Type B pancreatic cell (in vitro differentiated cells): ENCODE data around the genes DARS1 and HNMT.

GRCh38 chr2:134220863-134221658 is 32.8 kb upstream of the MGAT5 start:
- PRO-cap = no peak

DNA sequence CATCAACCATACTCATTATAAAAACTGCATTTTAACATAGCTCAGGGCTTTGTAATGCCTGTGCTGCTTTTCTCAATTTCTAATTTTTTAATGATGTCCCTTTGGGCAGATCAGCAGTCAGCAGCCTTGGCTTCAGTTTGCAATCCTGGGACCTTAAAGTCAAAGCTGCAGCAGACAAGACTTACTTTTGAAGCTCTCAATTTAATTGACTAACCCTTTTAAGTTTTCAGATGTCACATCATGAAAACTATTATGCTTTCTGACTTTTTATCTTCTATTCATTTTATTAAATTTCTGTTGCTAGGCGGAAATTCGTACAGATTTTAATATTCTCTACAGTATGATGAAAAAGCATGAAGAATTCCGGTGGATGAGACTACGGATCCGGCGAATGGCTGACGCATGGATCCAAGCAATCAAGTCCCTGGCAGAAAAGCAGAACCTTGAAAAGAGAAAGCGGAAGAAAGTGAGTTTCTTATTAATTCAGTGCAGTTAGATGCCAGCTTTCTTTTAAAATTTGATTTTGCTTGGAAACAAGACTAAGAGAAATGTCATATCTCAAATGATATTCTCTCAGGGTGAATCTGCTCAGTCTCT is 84.2 kb downstream of the MGAT5 start:
- PRO-cap = no peak

DNA sequence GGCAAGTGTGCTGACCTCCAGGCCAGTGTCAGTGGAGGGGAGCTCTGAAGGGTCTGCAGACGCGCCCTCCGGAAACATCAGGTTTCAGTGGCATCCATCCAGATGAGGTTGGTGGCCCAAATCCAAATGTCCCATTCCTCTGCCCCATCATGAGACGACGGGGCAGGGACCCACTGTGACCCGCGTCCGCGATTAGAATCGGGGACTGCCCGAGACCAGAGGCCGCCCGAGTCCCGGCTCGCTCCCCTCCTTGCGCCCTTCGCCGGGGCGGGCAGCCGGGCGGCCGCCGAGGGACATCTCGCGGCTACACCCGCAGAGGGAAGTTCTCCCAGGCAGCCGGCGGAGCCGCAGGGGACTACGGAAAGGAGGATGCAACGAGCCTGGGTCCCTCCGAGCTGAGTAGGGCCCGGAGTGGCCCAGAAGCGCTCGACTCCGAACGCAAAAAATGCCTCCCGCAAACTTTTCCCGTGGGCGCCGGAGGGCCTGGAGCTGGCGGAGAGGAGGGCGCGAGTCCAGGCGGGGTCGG is 763 bp downstream of the TMEM163 start:
- PRO-cap = no peak

DNA sequence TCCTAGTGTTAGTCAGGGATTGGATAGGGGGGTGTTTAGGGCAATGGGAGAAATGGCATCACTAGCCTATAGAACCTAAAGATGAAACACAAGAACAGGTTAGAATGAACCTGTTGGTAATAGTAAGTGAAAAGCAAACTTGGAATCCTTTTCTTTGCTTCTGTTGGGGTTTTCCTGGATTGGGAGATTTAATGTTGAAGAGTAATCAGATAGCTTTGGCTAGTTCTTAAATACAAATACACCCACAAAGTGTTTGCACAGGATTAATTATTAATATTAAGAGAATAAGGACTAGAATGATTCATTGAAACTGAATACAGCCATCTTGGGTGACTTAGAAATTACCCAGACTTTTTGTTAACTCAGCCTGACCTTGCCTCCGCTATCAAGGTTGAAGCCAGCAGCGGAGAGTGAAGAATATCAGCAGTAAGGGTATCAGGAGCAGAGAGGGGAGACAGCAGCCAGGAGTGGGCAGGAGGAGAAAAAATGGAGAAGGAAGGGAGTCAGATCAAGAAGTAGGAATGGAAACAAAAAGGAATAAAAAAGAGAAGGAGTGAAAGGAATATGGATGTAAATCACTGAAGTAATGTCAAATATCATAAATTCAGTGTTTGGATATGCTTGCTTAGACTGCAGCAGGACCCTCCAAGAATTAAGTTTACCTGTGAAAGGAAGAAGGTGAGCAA is 14.5 kb downstream of the CCNT2 start:
- PRO-cap = no peak

- PRO-cap = no peak
Measured at GRCh38 chr2:135590469-135591420, 59.5 kb downstream of the R3HDM1 start.

- PRO-cap = unidirectional peak, plus-strand start at chr2:135787658
Measured at GRCh38 chr2:135787367-135787845, 45.8 kb downstream of the UBXN4 start.

DNA sequence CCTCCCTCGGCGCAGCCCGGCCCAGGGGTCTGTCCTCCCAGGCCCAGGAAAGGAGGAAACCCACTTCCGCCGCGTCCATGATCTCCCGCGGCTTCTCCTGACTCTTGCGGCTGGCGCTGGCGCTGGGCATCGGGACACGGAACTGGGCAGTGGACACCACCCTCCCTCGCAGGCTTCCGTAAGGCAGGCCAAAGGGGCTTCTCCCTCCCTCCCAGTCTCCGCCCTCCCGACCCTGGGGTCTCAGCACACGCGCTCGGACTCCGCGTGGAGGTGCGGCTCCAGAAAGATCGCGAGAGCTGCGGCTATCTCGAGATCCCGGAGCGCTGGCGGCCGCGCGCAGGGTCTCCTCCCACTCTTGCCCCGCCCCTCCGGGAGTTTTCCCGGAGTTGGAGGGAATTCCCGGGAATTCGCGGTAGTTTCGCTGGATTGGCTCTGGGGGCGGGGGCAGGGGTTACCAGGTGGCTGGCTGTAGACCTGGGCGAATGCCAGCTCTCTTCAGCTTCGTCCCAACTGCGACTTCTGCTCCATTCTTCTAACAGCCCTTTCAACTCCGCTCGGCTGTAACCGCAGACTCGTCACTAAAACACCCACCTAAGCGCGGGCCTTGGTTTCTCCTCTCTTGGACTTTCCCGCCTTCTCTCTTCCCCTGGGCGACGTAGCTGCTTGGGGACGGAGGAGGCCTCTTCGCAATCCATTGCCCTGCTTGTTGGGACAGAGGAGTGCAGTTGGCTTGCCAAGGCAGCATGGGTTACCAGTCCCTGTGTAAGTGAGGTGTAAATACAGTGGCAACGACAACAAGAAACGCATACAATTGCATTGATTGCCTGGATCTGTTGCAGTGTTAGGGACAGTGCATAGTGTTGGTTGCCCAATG is at the start of gene DARS1:
TSS of gene DARS1 (minus strand) at position 288 of the 874 bp plus-strand sequence.
- PRO-cap = bidirectional peak, plus-strand start at position 63 of the sequence, minus-strand start at position 263 of the sequence; bidirectional peak, plus-strand start at position 694 of the sequence, minus-strand start at position 580 of the sequence

- PRO-cap = no peak
Measured at GRCh38 chr2:136114249-136114898, 3.6 kb downstream of the CXCR4 start.

- PRO-cap = no peak
Measured at GRCh38 chr2:136121022-136121534, 3.1 kb upstream of the CXCR4 start.

DNA sequence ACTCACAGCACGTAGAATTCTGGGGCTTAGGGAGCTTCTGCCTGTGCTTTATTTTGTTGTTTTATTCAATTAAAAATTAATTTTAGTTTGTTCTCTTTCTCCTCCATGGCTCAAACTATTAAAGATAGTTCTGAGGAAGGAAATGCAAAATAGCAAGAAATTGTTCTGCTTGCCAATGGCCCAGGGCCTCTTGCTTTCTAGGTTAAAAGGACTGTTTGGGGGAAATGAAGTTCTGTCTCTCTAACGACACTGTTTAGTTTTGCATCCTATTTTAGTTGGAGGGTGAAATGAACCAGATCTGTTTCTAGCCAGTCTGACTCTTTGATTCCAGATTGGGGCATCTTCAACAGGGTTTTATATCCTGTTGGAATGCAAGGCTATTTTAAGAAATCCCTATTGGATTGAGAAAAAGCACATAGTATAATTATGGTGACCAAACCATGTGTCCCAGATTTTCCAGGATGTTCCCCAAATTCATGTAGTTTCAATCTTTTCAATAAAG is 114.8 kb upstream of the CXCR4 start:
- PRO-cap = no peak

GRCh38 chr2:136325797-136326559 is 208.0 kb upstream of the CXCR4 start:
- PRO-cap = no peak

DNA sequence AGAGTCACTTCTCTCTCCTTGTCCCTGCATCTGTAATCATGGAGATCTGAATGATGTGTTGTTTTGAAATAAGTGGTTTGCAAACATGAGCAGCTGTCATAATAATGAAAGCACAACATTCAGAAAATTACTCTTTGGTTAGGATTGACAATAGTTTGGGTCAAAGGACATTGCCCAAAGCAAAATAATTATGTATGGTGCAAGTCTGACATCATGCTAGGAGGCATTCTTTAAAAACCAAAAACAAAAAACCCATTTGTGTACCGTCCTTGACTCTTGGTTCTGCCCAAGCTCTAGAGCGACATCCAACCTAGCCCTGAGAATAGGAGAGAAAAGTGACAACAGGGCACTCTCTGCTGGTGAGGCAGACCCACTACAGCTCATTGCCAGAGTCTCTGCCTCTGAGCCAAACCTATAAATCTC is 266.6 kb upstream of the CXCR4 start:
- PRO-cap = no peak

DNA sequence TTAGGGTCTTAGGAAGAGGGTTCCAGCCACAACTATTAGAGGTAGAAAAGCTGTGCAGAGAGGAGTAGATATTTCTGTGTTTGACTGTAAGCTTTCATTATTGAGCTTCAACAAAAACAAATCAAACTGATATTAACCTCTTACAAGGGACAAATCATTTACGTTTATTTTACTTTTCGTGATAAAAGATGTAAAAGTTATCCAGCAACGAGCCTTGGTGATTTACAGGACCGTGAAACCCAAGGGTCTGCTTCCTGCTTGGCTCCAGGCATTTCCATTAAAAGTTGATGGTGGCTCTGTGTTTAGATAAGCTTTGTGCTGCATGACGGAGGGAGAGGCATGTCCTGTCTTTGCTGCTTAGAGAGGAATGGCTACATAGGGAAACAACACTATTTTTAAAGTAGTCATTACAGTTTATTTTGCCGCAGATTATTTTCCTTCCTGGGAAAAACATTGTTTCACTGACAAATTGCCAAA is 98.4 kb downstream of the THSD7B start:
- PRO-cap = no peak

GRCh38 chr2:137963828-137964965 is at the start of gene HNMT:
HNMT (plus strand) TSS chr2:137964473.
- PRO-cap = bidirectional peak, plus-strand start at chr2:137964423, minus-strand start at chr2:137964094

DNA sequence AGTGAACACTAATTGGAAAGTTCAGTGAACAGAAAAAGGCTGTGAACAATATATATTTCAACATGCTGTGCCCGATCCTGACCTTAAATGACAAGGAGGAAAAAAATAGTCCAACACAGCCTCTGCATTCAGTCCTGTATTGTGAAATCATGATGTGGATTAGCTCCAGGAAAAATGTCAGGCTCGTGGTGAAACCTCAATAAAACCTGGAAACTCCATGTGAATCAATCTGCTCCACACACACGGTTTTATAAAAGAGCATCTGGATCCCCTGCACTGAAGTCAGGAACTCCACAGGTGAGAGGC is 145.4 kb upstream of the SPOPL start:
- PRO-cap = no peak

DNA sequence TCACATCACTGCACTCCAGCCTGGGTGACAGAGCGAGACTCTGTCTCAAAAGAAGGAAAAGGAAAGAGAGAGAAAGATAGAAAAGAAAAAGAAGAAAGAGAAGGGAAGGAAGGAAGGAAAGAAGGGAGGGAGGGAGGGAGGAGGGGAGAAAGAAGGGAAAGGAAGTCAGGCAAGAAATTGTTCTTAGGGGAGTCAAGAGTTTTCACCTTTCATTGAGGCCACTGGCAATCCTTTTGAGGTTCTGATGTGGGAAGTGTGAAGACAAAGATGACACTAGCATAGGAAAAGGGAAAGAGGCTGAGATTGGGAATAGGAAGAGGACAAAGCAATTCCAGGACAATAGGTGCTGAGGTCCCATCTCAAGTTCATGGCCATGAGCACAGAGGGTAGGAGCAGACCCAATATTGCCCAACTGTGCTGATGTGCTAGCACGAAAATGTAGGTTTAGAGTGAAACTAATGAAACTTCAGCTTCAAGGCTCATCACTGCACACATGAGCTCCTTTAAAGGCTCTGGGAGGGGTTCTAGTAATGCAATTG is 83.2 kb downstream of the SPOPL start:
- PRO-cap = no peak

- PRO-cap = no peak
Measured at GRCh38 chr2:142121405-142121812, 9.4 kb downstream of the LRP1B start.

DNA sequence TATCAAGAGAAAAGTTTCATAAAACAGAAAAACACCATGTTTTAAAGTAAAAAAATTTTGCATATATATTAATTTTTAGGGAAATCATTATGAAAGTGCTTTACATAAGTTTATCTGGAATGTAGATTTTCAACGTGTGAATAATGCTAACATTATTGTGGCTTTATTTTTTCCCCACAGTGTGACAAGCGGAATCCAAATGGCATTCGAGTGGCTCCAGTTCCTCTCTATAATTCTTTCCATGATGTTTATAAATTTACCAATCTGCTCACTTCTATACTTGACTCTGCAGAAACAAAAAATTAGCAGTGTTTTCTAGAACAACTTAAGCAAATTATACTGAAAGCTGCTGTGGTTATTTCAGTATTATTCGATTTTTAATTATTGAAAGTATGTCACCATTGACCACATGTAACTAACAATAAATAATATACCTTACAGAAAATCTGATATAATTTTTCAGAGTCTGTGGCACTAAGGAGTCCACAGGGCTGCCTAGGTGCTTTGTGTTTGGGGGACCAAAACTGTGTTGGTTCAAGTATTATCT is 87.3 kb upstream of the ARHGAP15 start:
- PRO-cap = no peak

GRCh38 chr2:143070820-143071200 is 58.4 kb upstream of the ARHGAP15 start:
- PRO-cap = no peak

DNA sequence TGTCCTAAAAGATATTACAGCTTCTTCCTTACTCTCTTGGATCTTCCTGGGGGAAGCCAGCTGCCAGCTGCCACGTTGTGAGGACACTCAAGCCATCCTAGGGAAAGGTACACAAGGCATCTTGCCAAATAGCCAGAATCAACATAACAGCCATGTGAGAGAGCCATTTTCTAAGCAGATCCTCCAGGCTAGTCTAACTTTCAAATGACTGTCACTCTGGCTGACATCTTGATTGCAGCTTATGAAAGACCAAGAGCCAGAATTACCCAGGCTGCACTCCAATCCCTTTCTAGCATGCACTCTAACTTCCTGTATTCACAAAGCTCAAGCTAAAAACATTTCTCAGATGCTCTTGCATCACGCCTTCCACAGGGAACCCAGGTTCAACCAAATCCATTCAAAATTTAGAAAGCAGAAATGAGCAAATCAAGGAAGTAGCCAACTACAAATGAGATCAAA is 94.5 kb downstream of the GTDC1 start:
- PRO-cap = no peak